Peripheral blood mononuclear cell (primary cell): ENCODE measurements around a stretch of chr6.

DNA sequence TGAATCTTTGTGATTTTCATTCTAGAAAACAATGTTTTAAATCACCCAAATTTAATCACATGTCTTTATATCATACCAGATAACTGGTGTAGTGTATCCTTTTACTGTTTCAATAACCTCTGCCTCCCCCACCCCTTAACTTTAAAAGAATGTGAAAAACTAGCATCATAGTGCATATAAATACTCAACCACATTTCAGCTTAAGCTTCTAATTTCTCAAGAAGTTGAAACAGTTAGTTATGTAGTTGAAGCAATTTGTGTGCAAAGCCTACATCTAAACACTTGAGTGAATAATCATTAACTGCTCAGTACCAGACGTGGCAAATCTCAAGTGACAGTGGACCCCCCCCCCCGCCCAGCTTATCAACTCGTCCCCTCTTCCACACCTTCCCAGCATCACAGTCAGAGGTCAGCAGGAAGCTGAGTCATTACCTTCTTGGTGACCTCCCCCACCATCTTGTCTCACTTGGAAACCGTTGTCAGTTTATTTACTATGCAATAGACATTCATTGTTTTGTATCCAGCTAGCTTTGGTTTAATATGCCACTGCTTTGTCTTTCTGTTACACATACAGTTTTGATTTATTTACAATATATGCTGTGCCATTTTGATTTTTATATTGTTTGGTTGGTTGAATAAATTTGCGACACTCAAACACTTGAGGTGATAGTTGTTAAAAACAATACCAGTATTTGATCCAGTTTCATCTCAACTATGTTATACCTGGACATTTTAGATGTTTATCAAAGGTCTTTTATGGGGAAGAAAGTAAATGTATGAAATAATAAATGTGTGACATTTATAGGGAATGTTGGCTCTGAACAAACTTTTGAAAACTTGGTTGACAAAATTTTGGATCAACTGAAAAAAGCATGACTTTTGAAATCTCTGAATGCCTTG, 158.1 kb downstream of the QKI start:
- PRO-cap, 8 experiments, result no peak in any of the 8 experiments

DNA sequence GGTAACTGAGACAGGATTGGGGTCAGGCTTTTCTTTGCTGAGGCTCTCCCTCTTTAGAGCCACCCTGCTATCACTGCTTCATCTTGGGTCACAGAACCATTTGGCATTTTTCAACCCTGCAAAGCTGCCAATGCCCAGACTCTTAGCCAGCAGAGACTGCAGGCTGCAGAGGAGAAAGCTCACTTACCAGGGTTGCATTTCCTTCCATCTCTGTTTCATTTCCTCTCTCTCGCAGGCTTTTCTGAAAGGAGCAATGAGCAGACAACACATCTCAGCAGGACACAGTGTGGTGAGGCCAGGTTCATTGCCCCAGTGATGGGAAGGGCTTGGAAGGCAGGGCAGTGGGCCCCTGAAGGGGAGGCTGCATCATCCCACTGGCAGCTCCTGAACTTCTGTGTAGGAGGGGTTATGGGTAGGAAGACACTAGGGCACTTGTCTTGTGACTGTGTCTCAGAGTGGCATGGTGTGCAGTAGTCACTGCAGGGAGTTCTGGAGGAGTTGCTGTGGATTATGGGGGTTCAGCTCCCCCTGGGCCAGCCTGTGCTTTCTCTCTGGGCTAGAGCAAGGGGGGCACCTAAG, 246.7 kb downstream of the QKI start:
- PRO-cap, 8 experiments, result no peak in any of the 8 experiments

DNA sequence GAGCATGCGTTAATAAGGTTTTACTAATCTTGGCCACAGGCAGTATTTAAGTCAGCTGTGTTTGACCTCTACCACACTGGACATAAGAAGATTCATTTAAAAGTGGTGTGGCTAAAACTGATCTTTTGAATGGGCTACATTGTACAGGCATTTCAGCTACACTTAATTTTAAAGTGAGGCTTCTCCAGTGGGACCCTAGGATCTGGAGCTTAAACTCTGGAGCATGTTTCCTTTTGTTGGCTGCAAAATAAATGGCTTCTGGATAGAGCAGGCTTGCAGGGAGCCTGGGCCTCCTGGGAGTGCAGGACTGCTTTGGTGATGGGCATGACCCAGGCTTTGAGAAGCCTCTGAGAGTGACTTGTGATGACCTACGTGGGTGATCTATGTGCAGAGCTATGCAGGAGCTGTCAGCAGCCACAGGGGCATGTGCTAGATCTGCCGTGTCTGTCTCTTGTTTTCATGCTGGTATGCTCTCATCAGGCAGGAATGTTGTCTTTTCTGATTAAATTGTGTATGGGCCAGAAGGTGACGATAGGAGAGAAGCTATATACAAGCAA, 331.2 kb downstream of the QKI start:
- PRO-cap, 8 experiments, result no peak in any of the 8 experiments

DNA sequence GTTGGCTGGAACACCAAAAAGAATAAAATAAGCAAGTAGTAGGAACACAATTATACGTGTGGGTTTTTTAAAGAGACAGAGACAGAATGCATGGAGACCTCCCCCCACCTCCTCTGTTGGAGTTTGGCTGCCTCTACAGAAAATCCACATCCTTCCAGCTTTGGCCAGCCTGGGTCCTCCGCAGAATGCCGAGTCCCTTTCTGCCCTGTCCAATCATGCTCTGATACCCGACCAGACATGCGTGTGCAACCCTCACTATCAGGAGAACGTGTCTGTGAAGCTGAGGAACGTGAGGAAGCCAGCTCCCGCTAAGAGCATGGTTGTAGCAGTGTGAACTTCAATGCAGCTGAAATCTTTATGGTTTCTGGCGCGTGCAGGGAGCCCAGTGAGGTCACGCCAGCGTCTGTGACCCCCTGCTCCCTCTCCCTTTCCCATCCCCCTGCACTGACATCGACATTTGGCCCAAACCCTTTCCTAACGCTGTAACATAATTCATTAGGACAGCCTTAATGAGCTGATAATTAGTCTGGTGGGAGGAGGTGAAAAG, 423.1 kb downstream of the QKI start:
- PRO-cap, 8 experiments, result no peak in any of the 8 experiments

GRCh38 chr6:163951785-163952556, 537.5 kb downstream of the QKI start:
- PRO-cap, 8 experiments, result no peak in any of the 8 experiments

GRCh38 chr6:163986184-163986827, 571.8 kb downstream of the QKI start:
- PRO-cap, 8 experiments, result no peak in any of the 8 experiments

DNA sequence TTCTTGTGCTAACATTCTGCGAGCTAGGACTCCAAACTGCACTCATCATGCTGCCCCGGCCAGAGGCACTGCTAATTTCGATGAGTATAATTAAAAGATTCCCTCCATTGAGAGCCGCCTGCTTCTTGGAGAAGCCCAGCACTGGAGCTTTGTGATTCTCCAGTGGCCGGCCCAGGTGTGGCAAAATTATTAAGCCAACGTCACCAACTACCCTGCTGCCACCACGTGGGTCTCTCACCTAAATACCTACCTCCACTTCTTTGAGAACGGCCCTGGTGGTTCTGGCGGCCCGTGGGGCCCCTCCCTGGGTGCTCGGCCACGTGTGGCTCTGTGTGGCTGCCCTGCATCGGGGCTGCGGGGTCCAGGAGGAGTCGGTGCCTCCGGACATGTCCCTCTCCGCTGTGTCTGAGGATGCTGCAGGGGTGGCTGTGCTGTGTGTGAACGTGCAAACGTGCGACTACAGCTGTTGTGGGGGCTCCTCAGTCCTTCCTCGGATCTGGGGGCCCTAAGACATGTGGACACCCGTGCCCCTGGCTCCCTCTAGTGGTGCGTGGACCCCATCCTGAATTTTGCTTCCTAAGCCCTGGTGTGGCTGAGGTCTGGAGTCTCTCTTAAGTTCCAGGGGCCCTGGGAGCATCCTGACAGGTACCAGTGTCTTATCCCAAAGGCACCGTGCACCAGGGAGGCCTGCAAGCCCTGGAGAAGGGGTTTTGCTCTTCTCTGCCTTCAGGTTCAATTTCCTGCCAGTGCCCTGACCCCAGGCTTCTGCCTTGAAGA, 691.8 kb downstream of the QKI start:
- PRO-cap, 8 experiments, result no peak in any of the 8 experiments

- PRO-cap, 8 experiments, result no peak in any of the 8 experiments
These were observed 908.1 kb downstream of the QKI start for GRCh38 chr6:164322504-164323057.

GRCh38 chr6:164401966-164402416, 907.4 kb downstream of the C6orf118 start:
- PRO-cap, 8 experiments, result no peak in any of the 8 experiments

- PRO-cap, 8 experiments, result no peak in any of the 8 experiments
These were observed 299.3 kb downstream of the C6orf118 start for GRCh38 chr6:165010078-165010443.

DNA sequence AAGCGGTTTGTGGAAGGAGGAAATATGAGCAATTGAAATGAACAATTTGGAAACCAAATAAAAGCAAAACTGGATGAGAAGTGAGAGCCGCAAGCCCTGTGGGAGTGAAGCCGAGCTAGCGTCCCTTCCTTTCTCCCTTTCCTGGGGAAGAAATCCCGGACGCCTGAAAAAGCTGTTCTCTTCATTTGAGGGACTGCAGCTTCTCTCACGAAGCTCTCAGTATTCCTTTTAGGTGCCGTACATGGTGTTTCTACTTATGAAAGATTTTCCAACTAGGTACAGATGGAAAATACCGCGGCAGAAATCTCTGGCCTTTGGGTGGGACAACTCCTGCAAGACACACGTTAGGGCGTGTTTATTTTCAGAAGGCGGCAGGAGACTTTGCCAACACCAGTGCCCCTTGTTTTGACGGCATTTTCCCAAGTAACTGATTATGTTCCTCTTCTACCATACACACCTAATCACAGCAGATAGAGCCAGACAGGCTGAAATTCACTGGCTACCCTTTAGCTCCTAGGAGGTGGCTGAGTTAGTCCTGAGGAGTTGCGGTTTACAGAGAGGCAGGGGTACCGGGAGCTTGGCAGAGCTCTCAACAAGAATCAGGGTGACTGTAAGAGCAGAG, 183.7 kb upstream of the PDE10A start:
- PRO-cap, 8 experiments, result no peak in any of the 8 experiments

GRCh38 chr6:166005150-166005942, 162.3 kb downstream of the TBXT start:
- PRO-cap, 8 experiments, result no peak in any of the 8 experiments

- PRO-cap, 8 experiments, result no peak in any of the 8 experiments
These were observed 70.5 kb downstream of the TBXT start for GRCh38 chr6:166097137-166097544.

DNA sequence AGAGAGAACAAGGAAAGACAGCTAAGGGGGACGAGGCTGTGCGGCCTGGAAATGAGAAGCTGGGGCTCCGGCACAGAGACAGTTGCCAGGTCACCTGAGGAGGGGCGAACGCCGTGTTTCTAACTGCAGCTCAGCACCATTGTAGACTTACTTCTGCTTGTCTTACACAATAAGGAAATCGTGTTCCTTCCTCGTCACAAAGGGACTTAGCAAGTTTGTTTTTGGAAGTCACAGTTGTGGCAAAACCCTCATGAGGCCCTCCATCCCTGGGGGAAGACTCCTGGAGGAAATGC, 69.0 kb upstream of the TBXT start:
- PRO-cap, 8 experiments, result no peak in any of the 8 experiments

DNA sequence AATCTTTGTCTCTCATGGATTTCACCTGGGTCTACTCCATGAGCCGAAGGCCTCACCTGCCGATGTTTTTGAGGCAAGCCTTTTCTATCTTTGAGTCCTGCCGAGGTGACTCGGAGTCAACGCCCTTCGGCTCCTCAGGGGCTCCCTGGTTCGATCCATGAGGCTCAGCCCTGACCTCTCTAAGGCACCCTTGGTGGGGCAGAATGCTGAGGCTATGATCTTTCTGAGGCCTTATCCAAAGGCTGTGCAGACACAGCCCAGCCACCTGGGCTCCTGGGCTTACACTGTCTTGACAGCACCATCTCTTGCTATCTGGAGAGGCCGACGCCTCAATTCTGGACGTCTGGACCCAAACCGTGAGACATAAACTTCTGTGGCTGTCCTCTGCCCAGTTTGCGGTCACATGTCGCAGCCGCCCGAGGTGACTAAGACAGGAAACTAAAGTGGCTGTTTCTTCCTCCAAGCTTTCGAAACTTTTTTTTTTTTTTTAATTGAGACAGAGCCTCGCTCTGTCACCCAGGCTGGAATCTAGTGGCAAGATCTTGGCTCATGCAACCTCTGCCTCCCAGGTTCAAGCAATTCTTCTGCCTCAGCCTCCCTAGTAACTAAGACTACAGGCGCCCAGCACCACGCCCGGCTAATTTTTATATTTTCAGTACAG, 49.4 kb downstream of the PRR18 start:
- PRO-cap, 8 experiments, result peak in 8 of 8 experiments; most common plus-strand start position 494 of the sequence (in 3); most common minus-strand start position 358 of the sequence (in 4)

GRCh38 chr6:166330384-166331023, 11.8 kb downstream of the SFT2D1 start:
- PRO-cap, 8 experiments, result peak in 2 of 8 experiments; most common minus-strand start chr6:166330916 (in 2)

- PRO-cap, 8 experiments, result peak in 1 of 8 experiments; most common minus-strand start chr6:166337953 (in 1)
These were observed 4.5 kb downstream of the SFT2D1 start for GRCh38 chr6:166337671-166338493.

DNA sequence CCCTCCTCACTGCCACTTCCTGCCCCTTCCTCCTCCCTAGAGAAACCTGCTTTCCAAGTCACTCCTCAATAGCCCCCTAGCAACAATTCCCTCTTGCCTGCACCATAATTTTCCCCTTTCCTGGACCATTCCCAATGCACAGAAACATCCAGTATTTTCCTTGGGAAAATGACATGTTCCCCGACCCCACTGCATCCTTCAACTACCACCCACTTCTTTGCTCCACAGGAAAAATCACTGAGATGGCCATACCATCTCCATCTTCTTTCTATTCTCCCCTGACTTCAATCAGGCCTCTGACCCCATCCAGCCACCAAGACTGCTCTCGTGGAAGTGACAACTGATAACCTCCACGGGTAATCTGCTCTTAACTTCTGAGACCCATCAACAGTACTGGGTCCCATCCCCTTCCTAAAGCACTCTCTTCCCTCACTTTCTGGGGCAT, 3.0 kb downstream of the SFT2D1 start:
- PRO-cap, 8 experiments, result peak in 2 of 8 experiments; most common minus-strand start position 318 of the sequence (in 2)

DNA sequence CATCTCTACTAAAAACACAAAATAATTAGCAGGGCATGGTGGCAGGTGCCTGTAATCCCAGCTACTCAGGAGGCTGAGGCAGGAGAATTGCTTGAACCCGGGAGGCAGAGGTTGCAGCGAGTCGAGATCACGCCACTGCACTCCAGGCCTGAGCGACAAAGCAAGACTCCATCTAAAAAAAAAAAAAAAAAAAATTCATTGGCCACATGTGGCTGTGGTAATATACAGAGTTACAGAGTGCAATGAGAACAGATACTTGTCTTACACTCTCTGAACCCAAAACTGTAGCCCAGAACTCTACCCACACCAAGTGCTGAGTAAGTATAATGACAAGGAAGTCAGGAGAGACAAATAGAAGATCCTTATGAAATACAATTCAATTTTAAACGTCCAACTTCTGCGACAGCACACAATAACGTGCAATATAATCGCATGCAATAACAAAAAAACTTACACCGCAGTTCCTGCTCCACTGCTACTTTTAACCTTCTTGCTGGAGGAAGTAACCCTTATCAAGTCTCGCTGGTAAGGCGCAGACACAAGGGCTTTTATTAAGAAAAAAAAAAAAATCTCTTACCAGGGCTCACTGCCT, 974 bp downstream of the SFT2D1 start:
- PRO-cap, 8 experiments, result peak in 3 of 8 experiments; most common plus-strand start position 453 of the sequence (in 1); most common minus-strand start position 310 of the sequence (in 2)

GRCh38 chr6:166393971-166394467, 11.3 kb upstream of the MPC1 start:
- PRO-cap, 8 experiments, result no peak in any of the 8 experiments